Metastatic Breast Carcinoma in the Brain (tissue), 10 donors: ENCODE data around the genes SMN2 and MCCC2.

DNA sequence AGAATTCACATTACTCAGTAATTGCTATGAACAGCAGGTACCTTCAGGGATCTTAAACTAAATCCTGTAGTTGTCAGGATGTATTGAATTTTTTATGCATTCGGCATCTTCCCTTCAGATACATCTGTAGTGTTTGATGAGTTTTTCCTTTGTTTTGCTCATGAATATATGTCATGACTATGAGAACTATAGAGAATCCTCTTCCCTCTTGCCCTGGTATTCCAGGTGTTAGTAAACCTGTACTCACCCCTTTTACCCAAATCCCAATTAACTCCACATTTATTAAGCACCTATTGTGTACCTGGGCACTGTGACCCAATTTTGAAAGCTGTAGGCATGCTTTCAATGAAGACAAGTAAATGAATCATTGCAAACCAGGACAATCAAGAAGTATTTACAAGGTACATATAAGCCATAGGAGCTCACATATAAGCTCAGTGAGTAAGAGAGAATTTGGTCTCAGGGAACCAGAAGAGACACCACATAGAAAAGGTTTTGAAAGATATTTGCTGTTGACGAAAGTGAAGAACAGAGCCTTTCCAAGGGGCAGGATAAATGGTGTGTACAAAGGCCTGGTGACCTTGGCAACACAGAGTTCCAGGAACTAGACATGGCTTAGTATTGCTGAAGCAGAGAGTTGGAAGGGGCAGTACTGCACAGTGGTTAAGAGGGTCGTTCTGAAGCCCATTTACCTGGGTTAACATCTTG lies 187.7 kb downstream of the CD180 start:
- PRO-cap, 10 experiments = no peak in any of the 10 experiments

- PRO-cap, 10 experiments = peak in 1 of 10 experiments; most common plus-strand start chr5:67010904 (in 1); most common minus-strand start chr5:67010896 (in 1)
Measured at GRCh38 chr5:67010531-67012035, 185.5 kb downstream of the CD180 start.

- PRO-cap, 10 experiments = peak in 5 of 10 experiments; most common plus-strand start chr5:67095584 (in 2); most common minus-strand start chr5:67095639 (in 5)
Measured at GRCh38 chr5:67095336-67096237, 101.0 kb downstream of the CD180 start.

- PRO-cap, 10 experiments = no peak in any of the 10 experiments
Measured at GRCh38 chr5:67680222-67680475, 483.6 kb upstream of the CD180 start.

DNA sequence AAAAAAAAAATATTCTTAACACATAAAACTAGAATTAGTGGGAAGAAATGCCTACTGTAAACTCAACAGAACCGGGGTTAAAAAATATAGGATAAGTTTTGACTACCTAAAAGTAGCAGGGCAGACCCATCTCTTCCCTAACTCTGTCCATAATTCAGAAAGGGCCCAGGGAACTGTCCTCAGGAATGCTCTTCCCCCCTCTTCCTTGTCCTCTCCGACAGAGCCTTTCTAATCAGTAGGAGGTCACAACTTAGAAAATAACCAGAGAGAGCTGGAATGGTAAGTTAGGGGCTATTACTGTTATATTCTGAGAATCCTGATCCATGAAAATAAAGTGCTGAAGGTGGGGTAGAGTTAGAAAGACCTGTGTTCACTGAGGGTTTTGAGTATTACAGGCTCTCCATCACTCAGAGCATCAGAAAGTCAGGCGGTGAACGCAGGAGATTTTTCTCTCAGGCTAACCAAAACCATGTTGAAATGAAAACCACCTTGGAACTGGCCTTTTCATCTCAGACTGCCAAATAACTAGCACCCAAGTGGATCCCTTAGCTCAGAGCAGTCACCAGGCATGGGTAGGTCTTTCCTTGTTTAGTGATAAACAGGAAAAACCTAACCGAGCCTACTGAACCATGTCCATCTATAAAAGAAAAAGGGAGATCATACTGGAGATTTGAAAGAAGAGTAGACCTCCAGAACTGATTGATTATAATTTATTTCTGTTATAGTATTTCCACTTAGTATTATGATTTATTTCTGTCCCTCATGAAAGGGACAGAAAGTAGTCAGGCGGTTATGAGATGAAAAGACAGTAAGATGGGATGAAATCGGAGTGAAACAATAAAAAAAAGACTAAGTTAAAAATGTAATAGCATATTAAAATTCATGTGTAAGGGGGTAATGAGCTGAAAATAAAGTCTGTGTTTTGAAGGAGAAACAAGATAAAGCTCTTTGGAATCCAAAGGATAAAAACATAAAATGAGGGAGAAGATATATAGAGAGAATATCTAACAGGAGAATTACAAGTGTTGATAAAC lies 22.5 kb downstream of the PIK3R1 start:
- PRO-cap, 10 experiments = no peak in any of the 10 experiments

DNA sequence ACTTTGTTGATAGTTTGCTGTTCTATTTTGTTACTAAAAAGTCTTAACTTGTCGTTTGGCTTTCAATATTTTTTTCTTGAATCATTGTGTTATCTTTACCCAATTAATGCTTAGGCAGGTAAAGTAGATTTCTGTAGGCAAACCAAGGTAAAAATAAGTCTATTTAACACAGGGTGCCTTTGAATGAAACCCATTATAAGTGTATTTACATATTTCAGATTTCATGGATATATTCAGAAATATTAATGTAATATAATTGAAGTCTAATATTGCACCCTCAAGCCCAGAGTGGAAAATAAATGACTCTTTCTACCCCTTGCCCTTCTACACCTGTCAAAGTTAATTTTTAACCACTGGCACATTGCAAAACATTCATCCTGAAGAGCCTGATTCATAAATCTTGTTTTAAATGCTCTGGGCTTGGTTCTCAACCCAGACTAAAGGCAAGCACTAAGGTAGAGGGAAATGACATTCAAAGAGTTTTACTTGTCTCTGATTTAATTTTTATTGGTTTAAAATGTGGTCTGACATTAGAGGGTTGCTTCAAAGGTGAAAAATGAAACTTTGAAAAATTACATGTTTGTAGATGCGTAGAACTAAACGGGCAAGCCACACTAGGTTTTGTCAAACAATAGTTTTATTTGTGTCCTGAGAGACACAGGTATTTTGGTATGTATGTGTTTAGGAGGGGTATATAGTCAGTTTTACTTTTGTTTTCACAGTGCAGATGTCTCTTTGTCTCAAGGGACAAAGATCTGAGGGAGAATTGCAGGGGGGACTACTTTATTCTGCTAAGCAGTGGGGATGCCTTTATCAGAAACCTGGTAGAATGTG lies 69.6 kb downstream of the PIK3R1 start:
- PRO-cap, 10 experiments = no peak in any of the 10 experiments

DNA sequence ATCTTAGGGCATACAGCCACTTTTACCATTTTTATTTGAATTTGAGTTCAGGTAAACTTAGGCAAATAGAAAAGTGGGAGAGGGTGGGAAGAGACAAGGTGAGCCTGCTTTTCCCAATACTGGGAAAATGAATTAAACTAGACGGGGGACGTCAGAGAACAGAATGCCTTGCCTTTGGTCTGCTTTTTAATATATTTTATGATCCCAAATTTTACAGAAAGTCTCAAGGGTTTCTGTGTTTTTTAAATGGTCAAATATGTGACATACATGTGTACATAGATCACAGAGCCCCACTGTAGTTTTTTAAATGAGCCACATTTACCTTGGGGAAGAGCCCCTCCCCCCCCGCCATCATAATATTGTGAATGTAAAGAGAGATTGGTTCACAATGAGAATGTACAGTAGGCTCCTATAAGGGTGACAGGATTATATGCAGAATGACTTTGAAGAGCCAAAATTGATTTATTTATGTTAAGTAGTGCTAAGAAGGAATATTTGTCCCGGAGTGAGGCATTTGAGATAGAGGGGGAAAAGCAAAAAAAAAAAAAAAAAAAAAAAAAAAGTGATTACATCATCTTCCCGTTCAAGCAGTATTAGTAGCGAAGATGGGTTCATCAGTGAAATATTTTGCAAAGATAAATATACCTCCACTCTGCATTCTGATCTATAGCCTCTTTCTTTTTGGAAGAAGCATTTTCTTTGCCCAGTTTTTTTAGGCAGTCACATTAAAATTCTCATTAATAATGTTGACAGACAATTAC lies 73.8 kb downstream of the PIK3R1 start:
- PRO-cap, 10 experiments = peak in 1 of 10 experiments; most common minus-strand start position 295 of the sequence (in 1)

DNA sequence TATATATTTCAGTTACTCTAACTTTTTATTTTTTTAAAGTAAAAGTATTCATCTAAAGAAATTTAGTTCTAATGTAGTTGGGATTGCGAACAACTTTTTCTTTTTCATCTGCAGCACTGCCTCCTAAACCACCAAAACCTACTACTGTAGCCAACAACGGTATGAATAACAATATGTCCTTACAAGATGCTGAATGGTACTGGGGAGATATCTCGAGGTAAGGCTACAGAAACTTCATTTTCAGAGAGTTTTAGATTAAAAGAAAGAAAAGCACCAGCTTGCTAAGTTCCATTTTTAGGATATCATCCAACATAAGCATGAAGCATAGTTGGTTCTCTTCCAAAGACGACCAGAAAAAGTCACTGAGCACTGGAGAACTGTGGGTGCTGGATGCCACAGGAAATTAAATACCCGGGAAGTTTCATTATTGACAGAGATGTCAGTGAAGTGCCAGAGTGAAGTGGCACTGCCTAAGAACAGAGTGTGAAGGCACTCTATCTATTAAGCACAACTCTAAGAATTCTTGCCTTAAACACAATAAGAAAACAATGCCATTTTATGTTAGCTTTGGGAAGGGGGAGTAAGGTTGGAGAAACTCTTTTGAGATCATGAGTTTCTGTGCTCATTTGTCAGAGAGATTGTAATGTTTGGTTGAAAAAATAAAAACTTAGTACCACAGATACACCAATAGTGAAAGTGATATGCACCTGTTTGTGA lies 76.7 kb downstream of the PIK3R1 start:
- PRO-cap, 10 experiments = peak in 1 of 10 experiments; most common minus-strand start position 379 of the sequence (in 1)

DNA sequence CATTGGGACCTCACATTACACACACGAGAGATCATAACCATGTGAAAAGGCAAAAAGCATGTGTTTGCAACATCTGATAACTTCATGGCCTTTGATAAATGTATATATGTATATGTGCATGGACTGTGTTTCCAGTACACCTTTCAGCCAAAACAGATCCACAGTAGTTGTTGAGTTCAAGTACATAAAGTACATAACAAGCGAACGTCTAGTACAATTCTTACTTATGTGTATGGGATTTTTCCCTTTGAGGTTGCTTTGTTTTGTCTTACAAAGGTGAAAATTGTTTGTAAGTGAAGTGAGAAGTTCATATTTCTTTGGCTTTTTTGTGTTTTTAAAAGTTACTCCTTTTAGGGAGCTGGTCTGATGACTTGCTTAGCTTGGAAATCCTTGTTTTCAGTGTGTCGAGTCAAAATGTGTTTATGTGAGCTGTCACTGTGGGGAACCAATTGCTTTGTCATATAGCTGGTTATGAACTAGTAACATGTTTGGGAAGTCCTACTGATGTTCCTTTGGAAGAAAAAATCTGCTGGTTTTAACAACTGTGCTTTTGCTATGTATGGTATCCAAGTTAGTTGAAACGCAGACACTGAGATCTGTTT lies 85.1 kb downstream of the PIK3R1 start:
- PRO-cap, 10 experiments = no peak in any of the 10 experiments

DNA sequence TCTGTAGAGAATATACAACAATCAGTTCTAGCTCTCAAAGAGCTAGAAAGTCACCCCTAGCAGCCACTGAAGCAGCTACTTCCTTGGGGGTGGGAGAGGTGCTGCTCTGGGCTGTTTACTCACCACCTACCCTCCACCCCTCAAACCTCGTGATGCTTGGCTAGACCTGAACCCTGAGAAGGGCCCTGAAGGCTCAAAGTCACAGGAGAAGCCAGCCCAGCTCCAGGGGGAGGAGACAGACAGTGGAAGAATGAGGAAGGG lies 180.3 kb downstream of the PIK3R1 start:
- PRO-cap, 10 experiments = peak in 2 of 10 experiments; most common plus-strand start position 196 of the sequence (in 2); most common minus-strand start position 68 of the sequence (in 2)

- PRO-cap, 10 experiments = peak in 3 of 10 experiments; most common plus-strand start chr5:68397019 (in 2); most common minus-strand start chr5:68396826 (in 3)
Measured at GRCh38 chr5:68396503-68397125, 181.1 kb downstream of the PIK3R1 start.

GRCh38 chr5:68533272-68533860 lies 317.8 kb downstream of the PIK3R1 start:
- PRO-cap, 10 experiments = peak in 1 of 10 experiments; most common plus-strand start chr5:68533734 (in 1); most common minus-strand start chr5:68533640 (in 1)

DNA sequence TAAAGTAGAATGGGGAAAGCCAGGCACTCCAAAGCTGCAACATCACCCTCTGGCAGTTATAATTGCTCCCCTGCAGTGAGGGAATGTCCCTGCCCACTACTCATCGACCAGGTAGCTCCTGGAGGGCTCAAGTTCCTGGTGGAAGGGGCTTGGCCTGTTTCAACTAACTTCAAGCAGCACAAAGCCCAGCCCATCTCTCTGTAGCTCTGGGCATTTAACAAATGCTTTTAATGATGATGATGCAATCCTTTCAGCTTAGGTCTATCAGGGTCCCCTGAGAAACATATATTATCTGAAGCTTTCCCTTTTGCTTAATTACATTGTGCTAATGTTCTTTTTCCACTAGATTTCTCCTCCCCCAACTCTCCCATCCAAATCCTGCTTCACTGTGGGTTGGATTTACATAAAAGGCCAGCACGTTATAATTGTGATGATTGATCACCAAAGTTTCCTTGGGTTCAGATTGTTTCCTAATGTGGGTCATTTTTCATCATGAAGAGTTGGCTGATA lies 436.5 kb upstream of the SLC30A5 start:
- PRO-cap, 10 experiments = no peak in any of the 10 experiments

DNA sequence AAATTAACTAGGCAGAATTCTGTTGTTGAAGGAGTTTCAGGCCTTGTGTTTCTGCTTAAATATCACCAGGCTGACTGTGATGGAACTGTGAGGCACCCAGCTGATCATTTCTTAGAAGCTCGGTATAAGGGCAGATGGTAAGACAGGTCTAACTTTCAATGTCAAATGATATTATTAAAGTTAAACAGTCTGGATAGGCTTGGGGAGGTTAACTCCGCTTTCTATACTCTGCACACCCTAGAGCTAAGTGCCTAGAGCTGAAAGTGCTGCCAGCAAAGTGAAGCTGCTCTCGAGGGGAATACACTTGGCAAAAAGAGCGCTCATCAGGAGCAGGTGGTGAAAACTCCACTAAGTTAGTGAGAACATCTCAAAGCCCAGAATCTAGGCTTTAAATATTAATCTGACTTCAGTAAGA lies 349.7 kb upstream of the SLC30A5 start:
- PRO-cap, 10 experiments = no peak in any of the 10 experiments

GRCh38 chr5:68962727-68963281 lies 131.0 kb upstream of the SLC30A5 start:
- PRO-cap, 10 experiments = no peak in any of the 10 experiments

GRCh38 chr5:69493148-69494077 lies 823 bp downstream of the OCLN start:
- PRO-cap, 10 experiments = peak in 10 of 10 experiments; most common plus-strand start chr5:69493558 (in 8); most common minus-strand start chr5:69493504 (in 4)

GRCh38 chr5:69509199-69509770 lies 16.7 kb downstream of the OCLN start:
- PRO-cap, 10 experiments = no peak in any of the 10 experiments

- PRO-cap, 10 experiments = no peak in any of the 10 experiments
Measured at GRCh38 chr5:70049536-70049872, at the start of gene SMN2. TSS of gene SMN2 (plus strand) at chr5:70049669.

GRCh38 chr5:71522066-71522481 lies 65.1 kb upstream of the MCCC2 start:
- PRO-cap, 10 experiments = no peak in any of the 10 experiments

DNA sequence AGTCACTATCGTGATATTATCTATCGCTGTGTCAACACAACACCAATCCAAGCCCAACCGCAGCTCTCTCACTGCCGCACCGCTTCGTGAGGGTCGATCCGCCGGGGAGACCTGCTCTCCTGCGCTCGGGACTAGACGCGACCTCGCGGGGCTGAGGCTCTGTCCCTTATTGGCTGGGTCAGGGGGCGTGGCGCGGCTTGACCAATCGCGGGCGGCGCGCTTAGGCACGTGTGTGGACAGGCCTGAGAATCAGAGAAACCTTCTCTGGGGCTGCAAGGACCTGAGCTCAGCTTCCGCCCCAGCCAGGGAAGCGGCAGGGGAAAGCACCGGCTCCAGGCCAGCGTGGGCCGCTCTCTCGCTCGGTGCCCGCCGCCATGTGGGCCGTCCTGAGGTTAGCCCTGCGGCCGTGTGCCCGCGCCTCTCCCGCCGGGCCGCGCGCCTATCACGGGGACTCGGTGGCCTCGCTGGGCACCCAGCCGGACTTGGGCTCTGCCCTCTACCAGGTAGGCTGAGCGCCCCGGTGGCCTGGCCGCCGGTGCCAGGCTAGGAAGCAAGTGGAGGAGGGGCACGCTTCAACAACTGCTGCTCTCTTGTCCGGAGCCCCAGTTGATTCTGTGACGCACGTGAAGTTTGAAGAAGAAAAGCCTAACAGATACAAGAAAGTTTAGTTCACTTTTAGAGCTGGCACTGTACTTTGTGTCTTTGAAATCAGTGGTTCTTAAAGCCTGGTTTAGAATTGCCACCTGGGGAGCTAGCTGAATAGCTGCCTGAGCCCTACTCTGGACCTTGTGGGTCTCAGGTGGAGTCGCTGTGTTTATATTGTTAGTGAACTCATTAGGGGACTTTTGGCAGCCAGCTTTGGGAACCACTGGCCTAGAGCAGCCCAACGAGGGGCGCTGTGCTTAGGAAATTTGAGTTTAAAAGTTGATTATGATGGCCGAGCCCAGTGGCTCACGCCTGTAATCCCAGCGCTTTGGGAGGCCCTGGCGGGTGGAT lies at the start of gene MCCC2:
MCCC2 (plus strand) TSS at position 289 of the 996 bp plus-strand sequence.
- PRO-cap, 10 experiments = peak in 10 of 10 experiments; most common plus-strand start position 305 of the sequence (in 5); most common minus-strand start position 109 of the sequence (in 4)